ENCODE data around the gene ZBTB24.

DNA sequence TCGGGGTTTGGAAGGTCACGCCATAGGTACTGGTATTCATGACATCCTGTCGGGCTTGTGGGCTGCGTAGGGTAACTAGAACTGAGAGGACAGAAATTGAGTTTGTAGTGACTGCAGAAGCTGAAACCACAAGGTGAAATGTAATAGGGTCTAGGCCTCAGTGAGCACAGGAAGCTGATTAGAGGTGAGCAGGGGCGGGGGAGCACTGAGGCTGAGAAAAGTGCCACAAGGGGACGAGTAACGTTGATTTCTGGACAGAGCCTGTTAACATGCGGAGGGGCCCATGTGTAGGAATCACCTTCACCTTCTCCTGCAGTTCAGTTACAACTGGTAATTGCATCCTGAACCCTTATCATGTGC is 128.9 kb downstream of the SOBP start:
- PRO-cap: no peak
- RAMPAGE, long total RNA, 4 experiments: no peak in any of the 4 experiments

- PRO-cap: no peak
- RAMPAGE, long total RNA, 4 experiments: no peak in any of the 4 experiments
Measured at GRCh38 chr6:107665329-107665805, 158.7 kb downstream of the SCML4 start.

DNA sequence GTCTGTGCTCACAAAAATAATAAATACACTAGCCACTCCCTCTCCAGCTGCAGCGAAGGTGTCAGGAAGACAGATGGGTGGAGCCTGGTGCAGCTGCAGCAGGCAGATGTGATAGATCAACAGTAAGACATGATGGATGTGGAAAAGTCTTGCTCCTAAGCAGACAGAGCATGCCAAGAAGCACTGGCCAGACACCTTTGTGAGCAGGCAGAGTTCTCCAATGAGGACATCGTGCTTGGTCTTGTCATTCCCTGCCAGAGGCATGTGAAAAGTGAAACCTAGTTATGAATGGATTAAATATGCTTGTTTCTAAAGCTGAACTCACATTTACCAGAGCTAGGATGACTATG is 111.4 kb downstream of the SCML4 start:
- PRO-cap: no peak
- RAMPAGE, long total RNA, 4 experiments: no peak in any of the 4 experiments

GRCh38 chr6:107890794-107891891 is 66.9 kb downstream of the SEC63 start:
- PRO-cap: no peak
- RAMPAGE, long total RNA, 4 experiments: no peak in any of the 4 experiments

- PRO-cap: no peak
- RAMPAGE, long total RNA, 4 experiments: no peak in any of the 4 experiments
Measured at GRCh38 chr6:107901119-107901571, 56.9 kb downstream of the SEC63 start.

DNA sequence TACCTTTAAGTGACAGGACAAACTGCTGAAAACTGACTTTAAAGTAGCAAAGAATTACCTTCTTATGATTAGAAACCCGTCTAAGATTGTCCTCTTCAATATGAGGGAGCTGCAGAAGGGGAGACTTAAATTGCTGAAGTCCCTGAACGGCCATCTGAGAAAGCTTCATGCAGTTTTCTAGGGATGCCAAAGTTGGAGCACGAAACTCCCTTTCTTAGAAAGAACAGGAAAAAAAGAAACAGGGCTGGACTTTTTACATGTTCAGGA is 55.3 kb downstream of the SEC63 start:
- PRO-cap: no peak
- RAMPAGE, long total RNA, 4 experiments: no peak in any of the 4 experiments

DNA sequence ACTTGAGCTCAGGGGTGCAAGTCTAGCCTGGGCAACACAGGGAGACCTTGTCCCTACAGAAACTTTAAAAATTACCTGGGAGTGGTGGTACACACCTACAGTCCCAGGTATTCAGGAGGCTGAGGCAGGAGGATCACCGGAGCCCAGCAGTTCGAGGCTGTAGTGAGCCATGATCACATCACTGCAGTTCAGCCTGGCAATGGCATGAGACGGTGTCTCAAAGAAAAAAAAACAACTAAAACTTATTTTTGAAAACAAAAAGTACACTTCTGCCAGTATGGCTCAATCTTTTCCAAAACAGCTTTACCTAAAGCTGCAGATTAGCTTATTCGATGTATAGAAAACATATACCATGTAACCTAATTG is 19.0 kb downstream of the SEC63 start:
- PRO-cap: no peak
- RAMPAGE, long total RNA, 4 experiments: no peak in any of the 4 experiments

DNA sequence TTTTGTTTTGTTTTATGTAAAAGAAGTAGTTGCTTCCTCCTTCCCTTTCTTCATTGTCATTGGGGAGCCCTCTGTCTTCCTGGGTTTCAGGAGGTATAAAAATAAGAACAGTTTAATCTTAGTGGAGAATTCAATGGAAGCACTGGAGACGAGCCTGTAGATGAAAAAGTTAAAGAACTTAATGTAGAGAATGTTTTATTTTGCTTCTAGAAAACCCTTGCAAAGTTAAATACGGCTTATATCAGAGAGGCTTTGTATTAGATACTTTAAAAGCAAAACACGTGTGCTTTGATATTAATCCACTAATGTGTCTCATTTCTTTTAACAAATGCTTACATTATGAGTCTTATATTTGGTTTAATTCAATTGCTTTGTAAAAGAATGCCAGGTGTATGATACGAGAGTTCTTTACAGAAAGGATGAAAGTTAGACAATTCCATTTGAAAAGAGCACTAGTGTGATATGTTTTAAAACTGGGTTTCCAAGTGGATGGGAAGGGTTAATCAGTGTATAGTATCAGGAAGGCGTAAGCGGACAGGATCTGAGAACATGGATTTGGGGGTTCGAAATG is 2.4 kb downstream of the FOXO3 start:
- PRO-cap: no peak
- RAMPAGE, long total RNA, 4 experiments: no peak in any of the 4 experiments

- PRO-cap: unidirectional peak, minus-strand start at chr6:108598503
- RAMPAGE, long total RNA, 4 experiments: no peak in any of the 4 experiments
Measured at GRCh38 chr6:108597943-108598773, 37.4 kb downstream of the FOXO3 start.

DNA sequence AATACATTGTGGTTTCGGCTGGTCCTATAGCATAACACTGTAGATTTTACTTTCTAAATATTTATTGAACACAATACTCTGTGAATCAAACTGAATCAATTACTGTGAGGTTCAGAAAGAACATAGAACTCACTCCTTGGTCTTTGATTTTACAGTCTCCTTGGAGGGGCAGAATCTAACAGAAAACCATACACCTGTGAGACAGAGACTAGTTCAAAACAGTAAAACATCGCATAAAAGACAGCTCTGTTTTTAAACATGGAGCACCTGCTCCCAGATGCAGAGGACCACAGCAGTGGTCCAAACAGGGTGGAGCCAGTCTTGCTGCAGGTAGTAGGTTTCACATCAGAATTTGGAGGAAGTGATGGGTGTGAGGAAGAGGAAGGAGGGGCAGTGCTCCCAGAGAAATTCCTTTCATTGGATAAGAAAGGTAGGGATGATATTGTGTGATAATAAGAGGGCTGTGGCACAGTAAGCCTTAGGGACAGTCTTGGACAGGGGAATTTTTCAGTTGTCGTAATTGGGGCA is 79.1 kb downstream of the FOXO3 start:
- PRO-cap: no peak
- RAMPAGE, long total RNA, 4 experiments: no peak in any of the 4 experiments

DNA sequence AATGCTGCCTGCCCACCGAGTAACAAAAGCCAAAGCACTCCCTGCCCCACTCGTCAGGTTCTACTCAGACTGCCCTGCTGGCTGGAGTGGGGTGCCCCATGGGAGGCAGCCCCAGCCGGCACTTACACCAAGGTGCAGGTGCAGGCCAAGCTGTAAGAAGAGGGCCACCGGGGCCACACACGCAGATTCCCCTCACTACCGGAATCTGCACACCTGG is 112.3 kb downstream of the FOXO3 start:
- PRO-cap: no peak
- RAMPAGE, long total RNA, 4 experiments: no peak in any of the 4 experiments

DNA sequence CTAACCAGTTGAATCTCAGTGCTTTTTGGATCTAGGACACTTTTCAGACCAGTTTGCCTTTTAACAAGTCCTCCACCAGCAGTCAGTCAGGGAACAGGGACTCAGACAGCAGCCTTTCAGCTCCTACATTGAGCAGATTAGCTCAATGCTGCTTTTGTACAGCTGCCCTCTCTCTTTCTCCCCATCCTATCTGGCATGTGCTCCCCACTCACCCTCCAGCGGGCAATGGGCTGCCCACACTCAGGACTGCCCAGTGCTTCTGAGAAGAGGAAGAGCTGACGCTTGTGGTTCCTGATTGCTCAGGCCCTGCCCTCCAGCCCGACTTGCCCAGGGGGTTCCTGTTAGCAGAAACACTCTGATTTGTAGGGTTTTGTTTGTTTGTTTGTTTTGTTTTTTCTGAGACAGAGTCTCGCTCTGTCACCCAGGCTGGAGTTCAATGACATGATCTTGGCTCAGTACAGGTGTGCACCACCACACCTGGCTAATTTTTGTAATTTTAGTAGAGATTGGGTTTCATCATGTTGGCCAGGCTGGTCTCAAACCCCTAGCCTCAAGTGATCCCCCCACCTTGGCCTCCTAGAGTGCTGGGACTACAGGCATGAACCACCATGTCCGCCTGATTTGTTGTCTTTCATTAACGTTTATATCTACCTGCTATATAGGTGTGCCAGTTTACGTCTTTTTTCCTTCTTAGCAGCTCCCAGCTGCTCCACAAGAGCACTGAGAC is 14.7 kb downstream of the ARMC2 start:
- PRO-cap: no peak
- RAMPAGE, long total RNA, 4 experiments: no peak in any of the 4 experiments

GRCh38 chr6:109093719-109094157 is 908 bp downstream of the SESN1 start:
- PRO-cap: no peak
- RAMPAGE, long total RNA, 4 experiments: start-site peak on the minus strand in 1 of 4 experiments, at chr6:109094012-109094088 at its widest, 21 reads per replicate

GRCh38 chr6:109236349-109237522 is 141.4 kb downstream of the CEP57L1 start:
- PRO-cap: no peak
- RAMPAGE, long total RNA, 4 experiments: no peak in any of the 4 experiments

DNA sequence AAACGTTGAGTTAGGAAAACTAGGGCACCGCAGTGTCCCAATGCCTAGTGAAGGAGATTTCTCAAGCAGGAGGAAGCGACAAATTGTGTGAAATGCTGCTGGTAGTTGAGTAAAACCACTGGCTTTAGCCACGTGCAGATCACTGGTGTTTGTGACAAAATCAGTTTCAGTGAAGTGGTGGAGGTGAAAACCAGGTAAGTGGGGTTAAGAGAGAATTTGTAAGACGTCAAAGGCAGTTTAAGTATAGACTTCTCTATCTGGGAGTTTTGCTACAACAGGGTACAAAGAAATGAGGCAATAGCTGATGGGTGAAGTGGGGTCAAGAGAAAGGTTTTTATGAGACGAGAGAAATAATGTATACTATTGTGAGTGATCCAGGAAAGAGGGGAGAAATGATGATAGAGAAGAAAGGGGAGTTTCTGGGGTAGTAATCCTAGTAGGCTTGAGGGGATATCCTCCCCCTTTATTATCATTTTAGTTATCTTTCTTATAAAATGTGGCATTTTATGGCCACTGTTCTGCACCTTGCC is 56.6 kb downstream of the CD164 start:
- PRO-cap: no peak
- RAMPAGE, long total RNA, 4 experiments: no peak in any of the 4 experiments

DNA sequence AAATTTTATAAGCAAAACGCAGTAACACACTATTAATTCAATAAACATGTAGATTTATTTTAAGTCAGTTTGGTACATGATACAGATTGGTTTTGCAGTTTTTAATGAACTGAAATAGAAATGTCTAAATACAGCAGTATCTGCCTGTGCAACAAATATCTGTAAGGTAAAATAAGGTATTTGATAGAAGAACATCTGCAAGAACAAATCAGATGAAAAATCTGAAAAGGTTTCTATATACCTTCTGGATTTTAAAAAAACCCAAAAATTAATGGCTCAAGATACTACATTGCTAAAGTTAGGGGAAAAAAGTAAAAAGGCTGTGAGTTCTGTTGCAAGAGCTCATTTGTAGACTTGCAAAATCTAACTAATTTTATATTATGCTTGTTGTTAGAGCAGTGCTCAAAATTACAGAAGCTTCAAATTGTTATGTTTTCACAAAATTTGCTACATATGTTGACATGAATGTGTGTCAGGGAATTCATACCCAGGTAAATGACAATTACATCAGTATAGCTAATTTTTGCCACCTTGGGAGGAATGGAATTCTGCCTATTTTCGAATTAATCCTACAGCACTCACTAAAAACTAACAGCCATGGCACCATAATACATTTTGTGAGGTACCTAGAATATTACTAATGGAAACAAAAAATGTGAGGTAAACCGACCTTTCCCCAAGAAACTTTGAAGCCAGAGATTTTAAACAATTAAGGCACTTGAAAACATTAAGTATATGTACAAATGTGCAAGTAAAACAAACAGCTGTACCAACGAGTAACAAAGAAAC is 15.6 kb downstream of the CD164 start:
- PRO-cap: no peak
- RAMPAGE, long total RNA, 4 experiments: no peak in any of the 4 experiments

- PRO-cap: no peak
- RAMPAGE, long total RNA, 4 experiments: no peak in any of the 4 experiments
Measured at GRCh38 chr6:109448977-109449449, 6.6 kb downstream of the MICAL1 start.

- PRO-cap: no peak
- RAMPAGE, long total RNA, 4 experiments: no peak in any of the 4 experiments
Measured at GRCh38 chr6:109458775-109459279, 3.3 kb upstream of the MICAL1 start.

DNA sequence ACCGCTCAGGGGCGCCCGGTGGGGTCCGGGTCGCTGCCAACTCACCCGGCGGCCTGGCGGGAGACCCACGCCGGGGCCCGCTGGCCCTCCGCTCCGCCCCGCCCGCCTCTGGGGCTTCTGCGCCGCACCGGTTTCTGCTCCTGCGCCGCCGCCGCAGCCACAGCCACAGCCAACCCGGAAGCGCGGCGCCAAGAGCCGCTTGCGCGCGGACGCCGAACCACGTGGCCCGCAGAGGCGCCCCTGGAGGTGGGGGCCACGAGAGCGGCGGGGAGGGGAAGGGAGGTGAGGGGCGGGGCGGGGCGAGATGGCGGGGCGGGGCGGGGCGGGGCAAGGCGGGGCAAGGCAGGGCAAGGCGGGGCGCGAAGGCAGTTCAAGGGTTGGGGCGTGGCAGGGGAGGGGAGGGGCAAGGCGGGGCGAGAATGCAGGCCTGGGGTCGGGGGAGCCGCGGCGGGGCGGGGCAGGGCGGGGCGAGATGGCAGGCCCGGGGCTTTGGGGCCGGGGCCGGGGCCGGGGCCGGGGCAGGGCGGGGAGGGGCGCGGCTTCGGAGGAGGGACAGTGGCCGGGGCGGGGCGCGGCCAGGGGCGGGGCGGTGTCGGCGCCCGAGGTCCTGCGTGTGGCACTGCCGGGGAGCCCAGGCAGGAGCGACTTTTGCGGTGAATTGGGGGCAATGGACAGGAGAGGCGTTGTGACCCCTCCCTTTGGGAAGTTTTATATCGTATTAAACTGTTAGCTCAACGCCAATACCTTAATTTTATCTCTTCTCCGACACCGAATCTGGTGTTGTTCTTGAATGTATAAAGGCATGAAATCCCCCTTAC is at the start of gene ZBTB24:
Gene ZBTB24 (minus strand): TSS at position 167 of the 818 bp plus-strand sequence.
- PRO-cap: bidirectional peak, plus-strand start at position 397 of the sequence, minus-strand start at position 110 of the sequence
- RAMPAGE, long total RNA, 4 experiments: start-site peak on the minus strand in 3 of 4 experiments, centred at positions 127 to 157 of the sequence, 17 to 97 reads per replicate

DNA sequence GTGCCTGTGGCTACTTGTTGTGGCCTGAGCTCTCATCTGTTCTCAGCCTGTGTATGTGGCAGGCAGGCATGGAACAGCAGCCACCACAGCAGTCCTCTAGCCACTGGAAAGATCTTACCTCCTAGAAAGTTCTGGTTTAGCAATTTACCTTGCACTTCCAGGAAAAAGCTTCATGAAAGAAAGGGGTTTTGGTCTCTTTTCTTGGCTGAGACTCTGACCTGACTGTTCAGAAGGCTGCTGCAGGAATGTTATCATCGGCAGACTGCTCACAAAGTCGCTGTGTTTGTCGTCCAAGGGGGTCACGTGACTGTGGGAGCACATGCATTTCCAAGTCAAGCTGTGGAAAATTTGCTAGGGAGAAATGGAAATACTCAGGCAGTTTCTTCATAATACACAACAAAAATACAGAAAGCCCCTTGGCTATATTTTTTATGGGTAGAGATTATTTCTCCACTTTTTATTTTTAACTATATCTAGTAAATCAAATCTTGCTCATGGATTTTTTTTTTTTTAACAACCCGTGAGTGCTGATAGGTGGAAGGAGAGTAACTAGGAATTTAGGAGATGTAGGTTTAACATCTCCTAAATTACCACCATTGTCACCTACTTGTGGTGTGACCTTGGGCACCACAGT is 110.8 kb upstream of the GPR6 start:
- PRO-cap: no peak
- RAMPAGE, long total RNA, 4 experiments: no peak in any of the 4 experiments

Measured in sigmoid colon (tissue), 4 donors.